Occipital lobe (tissue), 2 donors: ENCODE measurements around the genes LGALSL and SERTAD2.

DNA sequence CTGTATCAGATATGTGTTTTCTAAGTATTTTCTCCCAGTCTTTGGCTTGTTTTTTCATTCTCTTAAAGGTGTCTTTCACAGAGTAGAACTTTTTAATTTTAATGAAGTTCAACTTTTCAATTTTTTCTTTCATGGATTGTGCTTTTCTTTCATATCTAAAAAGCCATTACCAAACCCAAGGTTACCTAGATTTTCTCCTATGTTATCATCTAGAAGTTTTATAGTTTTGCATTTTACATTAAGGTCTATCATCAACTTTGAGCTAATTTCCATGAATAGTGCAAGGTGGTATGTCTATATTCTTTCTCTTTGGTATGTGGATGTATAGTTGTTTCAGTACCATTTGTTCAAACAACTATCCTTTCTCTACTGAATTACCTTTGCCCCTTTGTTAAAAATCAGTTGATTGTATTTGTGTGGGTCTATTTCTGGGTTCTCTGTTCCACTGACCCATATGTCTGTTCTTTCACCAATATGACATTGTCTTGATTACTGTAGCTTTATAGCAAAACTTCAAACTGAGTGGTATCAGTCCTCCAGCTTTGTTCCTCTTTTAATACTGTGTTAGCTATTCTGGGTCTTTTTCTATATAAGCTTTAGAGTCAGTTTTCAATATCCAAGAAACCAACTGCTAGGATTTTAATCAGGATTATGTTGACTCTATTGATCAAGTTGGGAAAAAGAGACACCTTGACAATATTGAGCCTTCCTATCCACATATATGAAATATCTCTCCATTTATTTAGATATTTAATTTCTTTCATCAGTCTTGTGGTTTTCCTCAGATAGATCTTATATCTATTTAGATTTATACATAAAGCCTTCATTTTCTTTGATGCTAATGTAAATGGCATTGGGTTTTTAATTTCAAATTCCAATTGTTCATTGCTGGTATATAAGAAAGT is 45.1 kb downstream of the VPS54 start:
- RAMPAGE, long total RNA, result no peak

- RAMPAGE, long total RNA, result no peak
Observed at GRCh38 chr2:63992603-63992911, 26.7 kb downstream of the VPS54 start.

DNA sequence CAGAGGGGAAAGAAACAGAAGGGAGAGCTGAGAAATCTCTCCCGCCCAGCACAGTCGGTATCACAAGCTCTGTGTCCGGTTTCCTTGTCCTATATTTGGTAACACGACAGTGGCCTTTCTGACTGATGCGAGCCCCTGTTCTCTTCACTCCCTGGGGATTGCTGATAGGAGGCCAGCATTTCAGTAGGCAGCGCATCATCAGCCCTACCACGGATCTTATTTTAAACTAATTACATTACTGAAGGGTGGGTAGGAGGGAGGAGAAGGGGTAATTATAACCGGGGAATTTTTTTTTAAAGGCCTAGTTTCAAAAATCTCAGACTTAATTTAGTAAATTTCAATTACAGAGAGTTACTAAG is 125.6 kb upstream of the LGALSL start:
- RAMPAGE, long total RNA, result no peak

GRCh38 chr2:64453697-64453829 is 399 bp upstream of the LGALSL start:
- RAMPAGE, long total RNA, result no peak

GRCh38 chr2:64453830-64454783 is at the start of gene LGALSL:
TSS of gene LGALSL (plus strand) at chr2:64454162.
- RAMPAGE, long total RNA, result start-site peak on the plus strand at chr2:64454465-64454542, 586 and 317 reads in 2 replicates

DNA sequence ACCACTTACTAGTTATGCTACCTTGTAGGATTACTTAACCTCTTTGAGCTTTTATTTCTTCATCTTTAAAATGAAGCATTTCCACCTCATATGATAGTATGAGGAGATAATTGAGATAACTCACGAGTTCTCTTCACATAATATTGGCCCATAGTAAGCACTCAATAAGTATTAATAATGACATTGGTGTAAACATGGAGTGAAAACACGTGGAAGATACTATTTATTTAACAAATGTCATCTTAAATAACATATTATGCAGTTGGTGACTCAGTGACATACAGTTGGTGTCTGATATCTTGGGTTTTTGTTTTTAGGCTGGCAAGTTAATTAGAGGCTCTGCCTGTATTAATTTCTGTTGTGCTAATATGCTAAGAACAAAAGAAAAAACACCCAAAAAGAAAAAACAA is 16.9 kb downstream of the AFTPH start:
- RAMPAGE, long total RNA, result no peak

GRCh38 chr2:64653059-64654123 is at the start of gene SERTAD2:
TSS of gene SERTAD2 (minus strand) at chr2:64653913.
- RAMPAGE, long total RNA, result start-site peak on the minus strand at chr2:64653709-64653958, 45 and 19 reads in 2 replicates

DNA sequence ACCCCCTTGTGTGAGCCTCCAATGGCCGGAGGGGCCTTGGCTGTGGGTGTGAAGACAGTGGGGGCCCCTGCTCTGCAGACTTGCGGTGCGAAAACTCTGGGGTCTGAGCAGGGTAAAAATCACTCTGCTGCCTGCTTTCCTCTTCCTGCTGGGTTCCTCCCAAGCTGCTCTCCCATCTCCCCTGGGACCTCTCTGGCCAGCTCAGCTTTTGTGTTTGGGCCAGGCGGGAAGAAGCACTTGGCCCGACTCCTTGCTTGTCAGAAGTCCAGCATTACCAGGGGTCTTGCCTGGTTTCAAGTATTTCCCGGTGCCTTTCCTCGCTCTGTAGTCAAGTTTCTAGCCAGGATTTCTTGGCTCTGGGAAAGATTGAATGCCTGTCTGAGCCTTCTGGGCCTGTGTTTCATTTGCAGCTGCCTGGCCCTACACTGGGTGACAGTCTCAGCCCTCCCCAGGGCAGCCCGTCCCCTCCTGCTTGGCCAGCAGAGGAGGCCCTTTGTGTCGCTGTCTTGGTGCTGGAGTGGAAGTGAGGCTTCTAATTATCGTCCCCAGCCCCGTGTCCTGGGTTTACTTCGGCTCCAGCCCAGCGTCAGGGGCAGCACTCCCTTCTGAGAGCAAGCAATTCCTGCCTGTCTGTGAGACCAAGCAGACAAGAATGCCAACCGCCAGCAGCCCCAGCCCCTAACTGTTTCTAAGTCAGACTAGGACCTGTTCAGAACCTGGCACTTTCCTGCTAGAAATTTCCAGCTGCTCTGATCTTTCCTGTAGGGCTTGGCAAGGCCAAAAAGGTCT is 131.2 kb upstream of the SLC1A4 start:
- RAMPAGE, long total RNA, result no peak

- RAMPAGE, long total RNA, result no peak
Observed at GRCh38 chr2:64860305-64860857, 128.8 kb upstream of the SLC1A4 start.

- RAMPAGE, long total RNA, result no peak
Observed at GRCh38 chr2:64915171-64915456, 74.1 kb upstream of the SLC1A4 start.

- RAMPAGE, long total RNA, result no peak
Observed at GRCh38 chr2:64917619-64918341, 71.4 kb upstream of the SLC1A4 start.

DNA sequence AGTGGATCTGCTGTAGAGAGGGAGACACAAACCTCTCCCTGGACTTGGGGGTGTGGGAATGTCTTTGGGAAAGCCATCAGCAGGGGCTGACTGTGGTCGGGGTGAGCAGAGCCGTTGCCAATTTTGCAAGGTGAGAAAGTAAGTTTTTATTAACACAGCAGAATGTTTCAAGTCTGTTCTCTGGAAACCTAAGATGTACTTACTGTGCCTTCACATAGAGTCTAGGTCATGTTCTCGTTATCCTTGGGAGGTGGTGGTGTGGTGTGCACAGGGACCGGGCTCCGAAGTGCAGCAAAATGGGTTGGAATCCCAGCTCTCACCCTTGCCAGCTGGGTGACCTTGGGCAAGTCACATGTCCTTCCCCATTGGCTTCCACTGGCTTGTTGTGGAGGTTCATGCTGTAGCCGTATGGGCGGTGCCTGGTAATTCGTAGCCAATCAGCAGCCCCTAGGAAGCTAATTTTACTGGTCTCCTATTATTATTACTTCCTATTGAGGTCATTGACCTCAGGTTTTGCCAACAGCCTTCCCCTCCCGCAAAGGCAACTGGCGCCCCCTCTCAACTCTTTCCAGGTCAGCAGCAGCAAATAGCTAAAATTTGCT is 66.8 kb upstream of the SLC1A4 start:
- RAMPAGE, long total RNA, result no peak

GRCh38 chr2:65023922-65024341 is 32.3 kb upstream of the CEP68 start:
- RAMPAGE, long total RNA, result no peak

DNA sequence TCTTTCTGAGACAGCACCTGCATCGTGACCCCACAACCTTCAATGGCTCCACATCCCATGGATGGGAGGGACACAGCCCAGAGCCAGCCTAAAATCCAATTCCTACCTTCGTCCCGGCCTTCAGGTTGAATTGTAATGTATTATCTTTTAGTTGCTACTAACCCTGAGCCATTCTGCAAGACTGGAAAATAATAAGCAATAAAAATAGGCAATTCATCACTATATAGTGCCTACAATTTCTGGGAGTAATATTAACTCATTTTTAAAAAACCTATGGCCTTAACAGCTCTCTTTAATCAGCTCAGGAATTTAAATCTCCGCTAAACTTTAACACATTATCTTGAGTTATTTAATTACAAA is 1.1 kb upstream of the RAB1A start:
- RAMPAGE, long total RNA, result no peak

GRCh38 chr2:65227279-65227714 is 334 bp upstream of the ACTR2 start:
- RAMPAGE, long total RNA, result no peak

- RAMPAGE, long total RNA, result no peak
Observed at GRCh38 chr2:65398374-65398619, 34.1 kb downstream of the SPRED2 start.

DNA sequence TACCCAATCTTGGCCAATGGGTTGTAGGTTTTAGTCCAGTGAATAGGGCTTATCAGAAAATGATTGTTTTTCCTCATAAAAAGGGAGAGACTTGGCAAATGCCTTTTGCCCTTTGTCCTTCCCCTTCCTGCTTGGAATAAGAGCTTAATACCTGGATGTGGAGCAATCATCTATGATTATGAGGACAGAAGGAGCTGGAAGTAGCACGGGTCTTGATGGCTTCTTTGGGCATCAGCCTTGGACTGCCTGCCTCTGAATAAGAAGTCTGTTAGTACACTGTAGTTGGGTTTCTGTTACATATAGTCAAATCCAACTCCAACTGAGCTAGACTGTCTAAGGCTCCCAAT is 23.1 kb upstream of the SPRED2 start:
- RAMPAGE, long total RNA, result no peak

- RAMPAGE, long total RNA, result no peak
Observed at GRCh38 chr2:65574956-65575385, 142.6 kb upstream of the SPRED2 start.

- RAMPAGE, long total RNA, result no peak
Observed at GRCh38 chr2:66391328-66391609, 43.7 kb upstream of the MEIS1 start.

GRCh38 chr2:66444946-66445636 is 10.2 kb downstream of the MEIS1 start:
- RAMPAGE, long total RNA, result no peak